Foreskin keratinocyte (primary cell): ENCODE data around the genes ADGRL4 and RPF1.

GRCh38 chr1:77929131-77929543 is 40.7 kb downstream of the NEXN start:
- RAMPAGE, total RNA = no peak

DNA sequence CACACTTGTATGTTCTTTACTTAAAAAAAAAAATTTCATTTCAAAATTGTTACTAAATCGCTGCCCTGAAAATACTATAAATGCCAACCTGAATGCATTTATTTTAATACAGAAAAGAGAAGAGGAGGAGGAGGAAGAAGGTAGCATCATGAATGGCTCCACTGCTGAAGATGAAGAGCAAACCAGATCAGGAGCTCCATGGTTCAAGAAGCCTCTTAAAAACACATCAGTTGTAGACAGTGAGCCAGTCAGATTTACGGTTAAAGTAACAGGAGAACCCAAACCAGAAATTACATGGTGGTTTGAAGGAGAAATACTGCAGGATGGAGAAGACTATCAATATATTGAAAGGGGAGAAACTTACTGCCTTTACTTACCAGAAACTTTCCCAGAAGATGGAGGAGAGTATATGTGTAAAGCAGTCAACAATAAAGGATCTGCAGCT is 36.5 kb downstream of the FUBP1 start:
- RAMPAGE, total RNA = no peak

- RAMPAGE, total RNA = no peak
These were observed 9.2 kb downstream of the FUBP1 start for GRCh38 chr1:77969646-77970156.

DNA sequence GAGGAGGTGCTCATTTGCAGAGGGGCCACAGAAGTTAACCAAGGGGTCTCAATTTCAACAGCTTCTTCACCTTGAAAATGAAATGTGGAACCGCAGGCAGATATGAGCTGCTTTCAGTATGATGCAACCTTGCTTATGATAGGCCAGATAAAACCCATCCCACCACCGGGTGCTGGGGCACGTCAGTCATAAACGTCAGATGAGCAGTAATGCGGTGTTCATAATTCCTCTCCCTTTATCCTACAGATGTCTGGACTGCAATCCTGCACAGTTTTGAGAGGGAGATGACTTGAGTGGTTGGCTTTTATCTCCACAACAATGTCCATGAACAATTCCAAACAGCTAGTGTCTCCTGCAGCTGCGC is 1.6 kb downstream of the PTGFR start:
- RAMPAGE, total RNA = no peak

GRCh38 chr1:79006498-79007013 is at the start of gene ADGRL4:
Gene ADGRL4, minus strand, starts transcription at chr1:79006730.
- RAMPAGE, total RNA = no peak

GRCh38 chr1:81414699-81415162 is 386.0 kb upstream of the ADGRL2 start:
- RAMPAGE, total RNA = no peak

- RAMPAGE, total RNA = no peak
These were observed 97.6 kb upstream of the ADGRL2 start for GRCh38 chr1:81702896-81703681.

DNA sequence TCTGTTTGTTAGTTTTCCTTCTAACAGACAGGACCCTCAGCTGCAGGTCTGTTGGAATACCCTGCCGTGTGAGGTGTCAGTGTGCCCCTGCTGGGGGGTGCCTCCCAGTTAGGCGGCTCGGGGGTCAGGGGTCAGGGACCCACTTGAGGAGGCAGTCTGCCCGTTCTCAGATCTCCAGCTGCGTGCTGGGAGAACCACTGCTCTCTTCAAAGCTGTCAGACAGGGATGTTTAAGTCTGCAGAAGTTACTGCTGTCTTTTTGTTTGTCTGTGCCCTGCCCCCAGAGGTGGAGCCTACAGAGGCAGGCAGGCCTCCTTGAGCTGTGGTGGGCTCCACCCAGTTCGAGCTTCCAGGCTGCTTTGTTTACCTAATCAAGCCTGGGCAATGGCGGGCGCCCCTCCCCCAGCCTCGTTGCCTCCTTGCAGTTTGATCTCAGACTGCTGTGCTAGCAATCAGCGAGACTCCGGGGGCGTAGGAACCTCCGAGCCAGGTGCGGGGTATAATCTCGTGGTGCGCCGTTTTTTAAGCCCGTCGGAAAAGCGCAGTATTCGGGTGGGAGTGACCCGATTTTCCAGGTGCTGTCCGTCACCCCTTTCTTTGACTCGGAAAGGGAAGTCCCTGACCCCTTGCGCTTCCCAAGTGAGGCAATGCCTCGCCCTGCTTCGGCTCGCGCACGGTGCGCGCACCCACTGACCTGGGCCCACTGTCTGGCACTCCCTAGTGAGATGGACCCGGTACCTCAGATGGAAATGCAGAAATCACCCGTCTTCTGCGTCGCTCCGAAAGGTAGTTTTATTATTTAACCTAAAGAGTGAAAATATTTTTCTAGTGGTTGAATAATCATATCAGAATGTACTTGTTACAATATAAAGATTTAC is 335.6 kb downstream of the ADGRL2 start:
- RAMPAGE, total RNA = no peak

DNA sequence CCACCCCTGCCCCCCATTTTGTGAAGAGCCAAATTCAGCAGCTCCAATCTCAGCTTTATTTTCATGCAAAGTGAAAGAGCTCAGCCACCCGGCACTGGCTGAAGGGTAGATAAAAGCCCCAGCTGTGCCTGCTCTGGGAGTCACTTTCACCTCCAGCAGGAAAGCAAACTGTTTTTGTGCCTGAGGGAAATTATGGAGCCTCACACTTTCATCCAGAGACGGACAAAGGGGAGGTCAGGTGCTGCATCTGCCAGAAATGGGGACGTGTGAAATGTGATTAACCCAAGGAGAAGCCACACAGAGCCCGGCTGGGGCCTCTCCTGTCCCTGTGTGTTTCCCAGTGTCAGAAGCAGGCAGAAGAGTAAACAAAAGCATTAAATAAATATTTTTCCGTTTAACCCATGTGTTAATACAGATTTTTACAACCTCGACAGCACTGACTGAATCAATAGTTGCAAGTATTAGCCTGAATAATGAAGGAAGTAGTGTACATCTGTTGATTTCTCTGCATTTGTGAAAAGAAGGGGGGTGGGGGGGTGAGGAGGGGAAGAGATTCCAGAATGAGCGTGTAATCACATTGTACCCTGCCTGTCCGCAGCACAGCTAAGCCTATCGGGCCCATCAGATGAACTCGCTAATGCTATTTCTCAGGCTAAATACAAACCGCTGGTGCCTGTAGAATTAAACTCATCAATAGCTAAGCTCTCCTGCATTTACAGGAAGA is 305.8 kb downstream of the TTLL7 start:
- RAMPAGE, total RNA = no peak

DNA sequence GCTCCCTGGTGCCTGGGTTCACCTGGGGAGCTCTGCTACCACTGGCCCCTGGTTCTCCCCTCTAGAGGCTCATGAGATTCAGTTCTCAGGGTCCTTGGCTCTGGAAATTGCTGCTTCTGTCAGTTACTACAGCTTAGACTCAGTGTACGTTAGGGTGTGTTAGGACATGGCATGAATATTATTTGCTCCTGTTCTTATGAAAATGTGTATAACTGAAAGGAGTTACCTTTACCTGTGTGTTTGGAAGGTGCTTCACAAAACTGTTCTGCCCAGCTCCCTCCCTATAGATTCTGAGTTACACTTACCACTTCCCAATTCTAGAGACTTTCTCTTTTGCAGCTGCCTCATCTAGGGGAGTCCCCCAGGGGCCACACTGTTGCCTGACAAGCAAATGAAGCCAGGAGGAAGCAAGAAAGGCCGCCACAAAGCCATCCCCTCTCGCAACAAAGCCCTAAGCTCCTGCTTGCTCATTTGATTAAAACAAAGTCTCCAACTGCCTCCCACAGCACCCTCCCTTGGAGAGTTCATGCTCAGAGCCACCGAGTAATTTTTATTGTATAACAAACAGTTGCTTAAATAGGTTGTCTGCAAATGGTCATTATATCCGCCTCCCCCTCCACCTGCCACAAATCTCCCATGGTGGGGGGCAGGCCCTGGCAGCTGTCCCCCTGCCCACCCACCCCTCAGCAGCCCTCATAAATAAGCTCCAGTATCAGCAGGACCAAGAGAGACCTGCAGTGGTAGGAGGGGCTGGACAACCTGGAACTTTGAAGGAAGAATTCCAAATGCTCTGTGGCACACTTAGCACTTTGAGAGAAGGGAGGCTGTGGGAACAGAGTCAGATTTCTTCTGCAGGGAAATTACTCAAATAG is 237.8 kb downstream of the TTLL7 start:
- RAMPAGE, total RNA = no peak

- RAMPAGE, total RNA = no peak
These were observed 35.4 kb downstream of the DNASE2B start for GRCh38 chr1:84433631-84434176.

GRCh38 chr1:84478619-84480009 is at the start of gene RPF1:
Gene RPF1, plus strand, starts transcription at chr1:84479266.
- RAMPAGE, total RNA = no peak

DNA sequence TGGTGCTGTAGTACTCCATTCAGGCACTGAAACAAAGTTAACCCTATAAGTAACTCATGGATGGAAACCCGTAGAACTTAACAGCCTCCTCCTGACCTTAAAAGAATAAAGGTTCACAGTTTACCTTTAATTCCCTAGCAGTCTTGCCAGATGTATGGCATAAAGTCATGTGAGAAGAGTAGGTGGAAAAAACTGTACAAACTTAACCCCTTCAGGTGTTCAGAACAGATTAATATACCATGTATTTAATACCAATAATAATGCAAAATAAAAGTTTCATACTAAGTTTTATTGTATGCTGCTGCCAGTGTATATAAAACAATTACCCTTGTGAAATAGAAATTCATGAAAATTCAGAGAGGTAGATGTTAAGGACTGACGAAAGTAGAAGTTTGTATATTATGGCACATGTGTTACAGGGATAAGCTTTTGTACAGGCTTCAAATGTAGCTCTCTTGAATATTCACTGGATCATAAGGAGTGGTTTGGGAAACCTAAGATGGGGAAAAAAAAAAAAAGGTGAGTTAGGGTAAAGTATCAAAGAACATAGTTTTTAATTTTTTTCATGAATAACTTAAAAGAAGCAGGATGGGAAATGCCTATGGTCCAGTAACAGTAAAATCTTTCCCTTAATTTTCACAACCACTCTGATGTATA is 8.0 kb upstream of the SPATA1 start:
- RAMPAGE, total RNA = no peak

GRCh38 chr1:84505074-84505552 is 1.1 kb upstream of the SPATA1 start:
- RAMPAGE, total RNA = no peak

DNA sequence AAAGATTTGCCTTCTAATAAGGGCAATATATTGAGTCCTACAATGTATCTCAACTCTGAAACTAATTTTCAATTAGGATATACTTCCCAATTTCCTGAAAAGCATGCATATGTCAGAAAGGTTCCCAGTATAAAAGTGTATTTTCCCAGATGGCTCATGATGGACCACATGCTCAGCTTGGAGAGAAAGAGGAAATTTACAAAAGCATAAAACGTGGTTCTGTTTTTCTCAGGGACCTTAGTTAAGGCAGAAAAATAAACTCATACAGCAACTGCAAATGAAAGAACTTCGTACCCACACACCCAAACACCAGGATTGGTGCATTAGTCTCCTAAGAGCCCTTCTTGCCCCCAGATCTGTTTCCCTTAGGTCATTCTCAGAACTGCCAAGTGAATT is 57.6 kb downstream of the SSX2IP start:
- RAMPAGE, total RNA = no peak

DNA sequence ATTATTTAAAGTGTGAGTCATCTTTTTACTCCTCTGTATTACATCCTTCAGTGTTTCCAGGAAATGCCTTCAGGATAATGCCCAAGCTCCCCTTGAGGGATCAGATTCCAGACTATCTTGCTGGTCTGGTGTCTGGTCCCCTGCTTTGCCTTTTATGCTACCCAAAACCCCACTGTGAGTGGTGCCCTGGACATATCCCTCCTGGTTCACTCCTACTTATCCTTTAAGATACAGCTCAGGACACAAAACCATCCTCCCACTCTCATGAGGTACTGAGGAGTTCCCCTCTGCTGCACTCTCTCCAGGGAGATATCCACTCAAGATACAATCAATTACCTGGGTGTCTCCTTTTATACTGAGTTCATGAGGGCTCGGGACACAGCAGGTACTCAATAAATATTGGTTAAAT is 57.2 kb downstream of the SSX2IP start:
- RAMPAGE, total RNA = no peak

DNA sequence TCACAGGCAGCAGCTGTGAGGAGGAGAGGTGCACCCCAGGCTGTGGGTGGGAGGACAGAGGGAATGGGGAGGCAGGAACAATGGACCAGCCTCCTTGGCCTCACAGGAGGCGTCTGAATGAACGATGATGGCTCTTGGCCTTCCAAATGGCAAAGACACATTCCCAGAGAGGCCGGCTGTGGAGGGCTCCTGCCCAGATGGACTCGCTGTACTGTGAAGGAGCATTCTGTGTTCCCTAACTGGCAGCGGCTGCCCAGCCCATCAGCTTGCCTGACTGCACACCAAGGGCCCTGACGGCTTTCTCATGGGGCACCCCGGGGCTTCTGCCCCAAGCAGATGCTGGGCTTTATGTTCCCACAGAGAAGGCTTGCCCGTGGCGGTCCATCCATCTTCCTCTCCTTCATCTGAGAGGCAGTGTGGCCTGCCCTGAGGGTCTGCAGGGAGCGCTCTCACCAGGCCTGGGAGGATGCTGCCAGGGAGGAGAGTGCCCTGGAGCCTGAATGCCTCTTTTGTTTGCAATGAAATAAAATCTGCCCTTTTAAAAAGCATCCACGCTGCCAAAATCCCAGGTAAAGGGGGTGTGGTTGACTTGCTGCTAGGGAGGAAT is 84.4 kb upstream of the SSX2IP start:
- RAMPAGE, total RNA = no peak

- RAMPAGE, total RNA = no peak
These were observed 40.1 kb upstream of the LPAR3 start for GRCh38 chr1:84932937-84933639.

DNA sequence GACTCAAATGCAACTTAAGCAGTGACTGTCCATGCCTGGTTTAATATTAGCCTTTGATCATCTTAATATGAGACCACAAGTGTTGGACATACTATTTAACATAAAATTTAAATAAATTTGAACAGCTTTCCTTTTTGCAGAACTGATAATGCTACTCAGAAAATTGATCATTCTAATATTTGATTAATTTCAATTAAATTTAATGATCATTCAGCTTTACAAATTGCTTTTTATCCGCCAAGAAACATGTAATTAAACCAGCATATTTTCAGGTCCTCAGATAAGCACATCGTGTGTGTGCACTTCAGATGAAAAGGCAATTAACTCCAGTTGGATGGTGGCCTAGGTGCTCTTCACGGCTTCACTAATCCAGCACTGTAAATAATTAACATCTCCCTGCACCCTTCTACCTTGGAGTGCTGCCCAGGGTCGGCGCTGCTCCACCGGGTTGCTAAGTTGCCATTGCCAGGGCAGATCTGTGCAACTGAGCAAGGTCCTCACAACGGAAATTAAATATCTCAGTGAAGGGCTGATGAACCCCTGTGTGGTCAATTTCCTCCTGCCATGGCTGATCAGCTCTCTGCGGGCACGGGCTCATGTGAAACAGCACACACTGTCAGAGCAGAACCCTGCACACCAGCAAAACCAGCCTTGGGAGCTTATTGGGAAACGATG is 63.3 kb downstream of the SYDE2 start:
- RAMPAGE, total RNA = no peak

- RAMPAGE, total RNA = no peak
These were observed 1.9 kb downstream of the SYDE2 start for GRCh38 chr1:85198795-85199414.